Hepatocyte (in vitro differentiated cells and primary cell): Measurements from ENCODE around the gene RTN1.

- RAMPAGE, long total RNA, result no peak
- RRBS, result no CpG with 5 or more reads among the region's 15 CpGs
These were observed 104.0 kb downstream of the GPR135 start for GRCh38 chr14:59360900-59361935.

DNA sequence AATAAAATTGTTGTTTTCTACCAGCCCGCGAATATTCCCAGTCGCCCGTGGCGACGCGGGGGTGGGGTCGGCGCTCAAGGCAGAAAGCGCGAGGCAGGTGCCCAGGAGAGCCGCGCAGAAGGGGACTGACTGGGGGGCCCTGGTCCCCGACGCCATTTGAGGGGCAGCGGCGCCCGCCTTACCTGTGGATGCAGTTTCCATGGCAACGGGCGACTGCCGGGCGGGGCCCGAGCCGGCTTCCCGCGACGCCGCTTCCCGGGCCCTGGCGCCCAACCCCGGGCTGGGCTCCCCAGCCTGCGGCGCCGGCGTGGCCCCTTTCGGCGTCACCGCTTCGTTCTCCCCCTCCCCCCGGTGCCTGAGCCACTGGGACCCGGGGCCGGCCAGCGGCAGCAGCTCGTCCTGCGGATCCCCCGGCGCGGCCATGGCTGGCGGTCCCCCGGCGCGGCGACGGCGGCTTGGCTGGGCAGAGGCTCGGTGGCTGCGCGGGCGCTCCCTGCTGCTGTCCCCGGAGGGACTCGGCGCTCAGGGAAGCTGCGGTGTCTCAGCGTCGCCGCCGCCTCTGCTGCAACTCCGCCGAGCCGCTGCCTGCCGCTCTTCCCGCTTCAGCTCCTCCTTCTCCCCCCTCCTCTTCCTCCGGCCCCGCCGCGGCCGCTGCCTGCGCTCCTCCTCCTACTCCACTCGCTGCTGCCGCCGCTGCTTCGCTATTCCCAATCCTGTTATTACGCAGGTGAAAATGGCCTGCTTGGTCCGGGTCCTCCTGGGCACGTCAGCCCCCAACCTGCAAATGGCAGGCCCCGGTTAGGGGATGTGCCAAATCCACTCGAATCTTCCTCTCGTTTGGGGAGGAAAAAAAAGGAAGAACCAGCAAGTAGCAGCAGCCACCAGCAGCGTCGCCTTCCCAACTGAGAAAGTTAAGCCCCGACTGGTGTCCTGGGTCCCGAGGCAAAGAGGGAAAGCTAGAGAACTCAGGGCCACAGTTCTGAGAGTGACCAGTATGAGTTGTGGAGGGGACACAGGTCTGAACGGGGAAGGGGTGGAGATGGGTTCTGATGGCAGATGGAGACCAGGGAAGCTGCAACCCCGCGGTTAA is at the start of gene RTN1:
RTN1 (minus strand) TSS at position 569 of the 1,090 bp plus-strand sequence.
- RAMPAGE, long total RNA, result no peak
- RRBS, result 2% methylated on average over 23 of the region's 95 CpGs

DNA sequence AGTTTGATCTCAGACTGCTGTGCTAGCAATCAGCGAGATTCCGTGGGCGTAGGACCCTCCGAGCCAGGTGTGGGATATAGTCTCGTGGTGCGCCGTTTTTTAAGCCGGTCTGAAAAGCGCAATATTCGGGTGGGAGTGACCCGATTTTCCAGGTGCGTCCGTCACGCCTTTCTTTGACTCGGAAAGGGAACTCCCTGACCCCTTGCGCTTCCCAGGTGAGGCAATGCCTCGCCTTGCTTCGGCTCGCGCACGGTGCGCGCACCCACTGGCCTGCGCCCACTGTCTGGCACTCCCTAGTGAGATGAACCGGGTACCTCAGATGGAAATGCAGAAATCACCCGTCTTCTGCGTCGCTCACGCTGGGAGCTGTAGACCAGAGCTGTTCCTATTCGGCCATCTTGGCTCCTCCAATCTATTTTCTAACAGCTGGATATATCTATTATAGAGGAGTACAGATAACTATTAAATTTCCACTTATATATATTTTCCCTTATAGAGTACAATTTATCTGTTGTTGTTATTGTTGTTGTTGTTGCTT is 81.6 kb upstream of the RTN1 start:
- RAMPAGE, long total RNA, result no peak
- RRBS, result no CpG with 5 or more reads among the region's 30 CpGs

DNA sequence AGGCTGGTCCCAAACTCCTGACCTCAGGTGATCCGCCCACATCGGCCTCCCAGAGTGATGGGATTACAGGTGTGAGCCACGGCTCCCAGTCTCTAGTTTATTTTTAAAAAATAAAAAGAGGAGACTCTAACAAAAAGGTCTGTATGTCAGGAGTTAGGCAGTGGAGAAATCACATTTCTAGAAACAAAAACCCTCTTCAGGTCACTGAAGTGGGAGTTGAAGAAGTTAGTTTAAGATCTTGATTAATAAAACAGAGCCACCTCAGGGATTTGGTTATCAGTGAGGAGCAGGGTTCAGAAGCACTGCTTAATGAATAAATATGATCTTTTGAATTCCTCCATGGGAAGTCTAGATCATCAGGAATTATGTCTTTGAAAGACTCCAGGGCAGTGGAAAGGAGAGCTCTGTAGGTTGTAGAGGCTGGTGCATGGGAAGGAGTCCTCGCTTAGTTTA is 29.7 kb upstream of the DHRS7 start:
- RAMPAGE, long total RNA, result no peak
- RRBS, result no CpG with 5 or more reads among the region's 4 CpGs

DNA sequence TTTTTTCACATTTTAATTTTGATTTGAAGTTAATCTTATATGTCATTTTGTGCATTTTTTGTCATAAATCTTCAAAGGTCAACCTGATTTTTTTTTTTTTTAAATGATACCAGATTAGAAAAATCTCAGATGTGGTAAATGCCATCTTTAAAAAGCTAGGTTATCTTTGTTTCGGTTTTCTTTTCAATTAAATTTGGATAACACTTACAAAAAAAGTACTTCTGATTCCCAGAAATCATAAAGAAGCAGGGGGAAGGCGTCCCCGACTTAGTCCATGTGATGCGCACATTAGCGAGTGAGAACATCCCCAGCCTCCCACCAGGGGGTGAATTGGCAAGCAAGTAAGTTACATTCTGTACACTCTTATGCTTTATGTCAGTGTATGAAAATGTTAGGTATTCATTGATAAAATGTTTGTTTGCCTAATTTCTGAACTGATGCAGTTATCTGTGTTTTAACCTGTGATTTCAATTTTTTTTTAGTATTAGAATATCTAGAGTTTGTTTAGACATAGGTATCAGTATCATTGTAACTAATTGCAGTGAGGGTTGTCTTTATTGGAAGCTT is 40.6 kb downstream of the PPM1A start:
- RAMPAGE, long total RNA, result no peak
- RRBS, result no CpG with 5 or more reads among the region's 5 CpGs

GRCh38 chr14:60607012-60607211 is 42.4 kb downstream of the SIX1 start:
- RAMPAGE, long total RNA, result no peak

- RAMPAGE, long total RNA, result no peak
- RRBS, result no CpG with 5 or more reads among the region's 15 CpGs
These were observed 7.9 kb downstream of the SIX1 start for GRCh38 chr14:60641347-60641718.

GRCh38 chr14:60642069-60642879 is 7.0 kb downstream of the SIX1 start:
- RAMPAGE, long total RNA, result no peak
- RRBS, result 0% methylated on average over 1 of the region's 61 CpGs

DNA sequence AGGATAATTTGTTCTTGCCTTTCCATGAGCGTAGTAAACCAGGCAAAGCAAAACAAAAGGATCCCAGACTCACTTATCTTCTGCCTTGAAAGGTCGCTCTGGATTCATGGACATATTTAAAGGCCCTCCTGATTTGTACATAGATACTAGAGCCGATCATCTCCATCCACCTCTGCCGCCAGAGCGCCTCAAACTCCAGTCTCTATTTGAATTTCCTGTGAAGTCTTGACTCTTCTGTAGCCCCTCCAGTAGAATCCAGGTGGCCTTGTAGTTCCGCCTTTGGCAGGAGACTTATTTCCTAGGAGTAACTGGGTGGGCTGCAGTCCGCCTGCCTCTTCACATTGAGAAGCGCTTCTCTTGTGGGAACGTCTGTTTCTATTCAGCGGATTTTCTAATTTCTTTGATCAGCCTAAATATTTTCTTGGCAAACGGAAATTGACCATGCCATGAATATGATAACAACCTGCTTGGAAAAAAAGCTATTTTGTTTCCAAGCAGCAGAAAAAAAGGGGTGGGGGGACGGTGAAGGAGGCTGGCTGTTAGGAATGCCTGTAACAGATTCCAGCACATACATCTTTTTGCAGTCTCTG is 8.9 kb upstream of the SIX1 start:
- RAMPAGE, long total RNA, result no peak
- RRBS, result no CpG with 5 or more reads among the region's 12 CpGs

DNA sequence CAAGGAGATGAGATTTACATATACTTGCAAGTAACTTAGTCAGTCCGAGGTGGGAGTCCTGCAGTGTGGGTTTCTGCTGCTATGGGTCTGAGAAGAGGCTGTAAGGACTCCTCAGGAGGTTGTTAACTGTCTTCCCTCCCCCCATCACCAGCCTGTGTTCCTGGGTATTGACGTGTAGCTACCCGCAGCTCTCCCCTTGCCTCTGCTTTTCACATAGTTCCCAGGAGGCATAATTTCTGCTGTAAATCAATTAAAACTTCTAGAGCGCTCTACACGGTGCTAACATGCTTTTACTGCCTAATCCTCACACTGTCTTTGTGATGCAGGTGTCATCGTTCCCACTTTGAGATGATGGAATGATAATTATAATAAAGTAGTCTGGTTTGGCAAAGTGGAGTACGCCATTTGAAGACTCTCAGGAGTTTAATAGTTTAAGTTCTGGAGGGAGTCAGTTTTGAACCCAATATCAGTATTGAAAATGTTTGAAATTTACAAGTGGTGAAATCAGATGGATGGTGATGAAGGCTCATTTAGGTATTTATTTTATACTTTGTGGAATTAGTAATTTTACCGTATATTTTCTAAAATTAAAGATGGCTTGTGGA is 1.8 kb downstream of the PRKCH start:
- RAMPAGE, long total RNA, result no peak
- RRBS, result no CpG with 5 or more reads among the region's 8 CpGs

- RAMPAGE, long total RNA, result no peak
- RRBS, result no CpG with 5 or more reads among the region's 4 CpGs
These were observed 5.5 kb downstream of the PRKCH start for GRCh38 chr14:61326858-61327301.

GRCh38 chr14:61341190-61341668 is 19.9 kb downstream of the PRKCH start:
- RAMPAGE, long total RNA, result no peak
- RRBS, result no CpG with 5 or more reads among the region's 1 CpG

DNA sequence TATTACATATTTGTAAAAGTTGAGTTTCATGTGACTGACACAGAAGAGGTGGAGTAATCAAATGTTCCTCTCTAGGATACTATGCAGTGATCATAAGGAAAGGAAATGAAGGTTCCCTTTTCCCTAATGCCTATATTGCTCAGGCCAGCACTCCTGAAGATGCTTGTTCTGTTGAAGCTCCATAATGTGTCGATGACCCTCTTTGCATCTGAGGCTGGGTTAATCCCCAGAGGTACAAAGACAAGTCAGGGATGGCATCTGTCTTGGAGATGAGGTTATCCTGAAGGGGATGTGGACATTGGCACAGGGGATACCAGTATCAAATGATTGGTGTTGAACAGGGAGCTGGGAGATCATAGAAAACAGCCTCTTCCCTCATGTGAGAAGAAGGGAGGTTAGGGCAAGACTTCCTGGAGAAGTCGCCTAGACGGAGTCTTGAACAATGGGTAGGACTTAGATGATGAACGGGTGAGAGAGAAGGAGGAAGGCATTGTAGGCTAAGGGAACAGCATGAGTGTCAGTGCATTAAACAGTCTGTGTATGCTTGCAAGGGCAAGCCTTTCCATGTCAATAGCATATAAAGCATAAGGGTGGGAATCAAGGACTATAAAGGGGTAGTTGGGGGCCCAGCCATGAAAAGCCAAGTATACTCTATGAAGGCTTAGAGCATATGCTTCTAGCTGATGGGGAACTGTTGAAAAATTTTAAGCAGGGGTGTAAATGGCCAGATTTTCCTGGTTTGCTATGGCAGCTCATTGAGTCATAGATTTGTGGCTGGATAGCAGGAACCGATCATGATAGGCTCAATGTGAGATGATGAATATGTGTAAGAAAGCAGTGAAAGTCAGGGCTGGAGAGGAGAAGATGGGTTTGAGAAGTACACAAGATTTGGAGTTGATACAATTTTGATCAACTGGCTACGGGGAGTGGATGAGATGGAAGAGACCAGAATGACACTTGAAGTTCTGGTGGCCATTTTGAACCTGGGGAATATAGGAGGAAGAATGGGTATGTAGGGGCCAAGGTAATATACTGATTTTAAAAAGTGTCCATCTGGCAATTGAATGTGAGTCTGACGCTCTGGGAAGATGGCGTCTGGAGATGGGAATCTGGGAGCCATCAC is 41.5 kb downstream of the PRKCH start:
- RAMPAGE, long total RNA, result no peak
- RRBS, result no CpG with 5 or more reads among the region's 8 CpGs

GRCh38 chr14:61386128-61386594 is 64.8 kb downstream of the PRKCH start:
- RAMPAGE, long total RNA, result no peak
- RRBS, result no CpG with 5 or more reads among the region's 7 CpGs

- RAMPAGE, long total RNA, result no peak
- RRBS, result no CpG with 5 or more reads among the region's 4 CpGs
These were observed 98.9 kb downstream of the PRKCH start for GRCh38 chr14:61420244-61420753.

- RAMPAGE, long total RNA, result no peak
- RRBS, result no CpG with 5 or more reads among the region's 4 CpGs
These were observed 114.5 kb downstream of the PRKCH start for GRCh38 chr14:61435843-61436266.

DNA sequence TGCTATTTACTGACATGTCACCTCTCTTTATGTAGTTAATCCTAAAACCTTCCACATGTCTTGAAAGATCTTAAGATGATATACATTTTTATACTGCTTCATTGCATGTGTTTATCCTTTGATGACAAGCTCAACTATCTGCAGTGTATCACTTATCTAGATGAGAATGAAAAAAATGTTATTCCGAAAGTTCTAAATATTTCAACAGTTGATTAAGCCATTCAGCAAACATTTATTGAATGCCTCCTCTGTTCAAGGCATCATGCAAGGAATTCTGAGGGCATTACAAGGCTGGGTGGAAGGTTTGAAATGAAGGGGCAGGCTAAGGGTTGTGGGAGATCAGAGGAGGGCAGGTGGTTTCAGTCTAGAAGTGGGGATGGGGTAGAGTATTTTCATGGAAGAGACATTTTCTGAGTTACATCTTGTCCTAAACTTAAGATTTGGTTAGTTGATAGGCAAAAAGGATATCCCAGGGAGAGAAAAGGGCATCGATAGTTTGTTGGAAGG is 126.9 kb downstream of the PRKCH start:
- RAMPAGE, long total RNA, result no peak
- RRBS, result no CpG with 5 or more reads among the region's 2 CpGs

GRCh38 chr14:61513949-61514583 is 181.2 kb upstream of the HIF1A start:
- RAMPAGE, long total RNA, result no peak
- RRBS, result no CpG with 5 or more reads among the region's 7 CpGs

GRCh38 chr14:61569645-61570857 is 125.3 kb upstream of the HIF1A start:
- RAMPAGE, long total RNA, result no peak
- RRBS, result no CpG with 5 or more reads among the region's 14 CpGs

DNA sequence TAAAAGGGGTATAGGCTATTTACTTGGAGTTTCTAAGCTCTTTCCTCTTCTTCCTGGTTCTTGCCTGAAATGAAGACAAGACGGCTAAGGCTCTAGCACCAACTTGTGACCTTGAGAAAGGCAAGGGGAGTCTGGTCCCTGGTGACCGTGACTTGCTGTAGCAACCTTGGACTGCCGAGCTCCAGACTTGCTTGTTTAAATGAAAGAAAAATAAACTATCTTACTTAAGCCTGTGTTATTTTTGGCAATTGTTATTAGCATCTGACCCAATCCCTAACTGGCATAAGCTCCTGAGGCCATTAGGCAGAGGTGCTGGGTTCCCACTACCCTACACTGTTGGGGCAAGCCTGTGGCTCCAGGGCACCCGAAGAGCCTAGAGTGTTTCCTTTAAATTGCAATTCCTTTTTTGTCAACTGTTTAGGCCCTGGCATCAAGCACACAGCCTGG is 106.9 kb upstream of the HIF1A start:
- RAMPAGE, long total RNA, result no peak
- RRBS, result no CpG with 5 or more reads among the region's 4 CpGs